Calu3 (cell line): ENCODE results near the genes GRIK1, KRTAP27-1, KRTAP19-5, KRTAP21-3 and KRTAP21-1.

DNA sequence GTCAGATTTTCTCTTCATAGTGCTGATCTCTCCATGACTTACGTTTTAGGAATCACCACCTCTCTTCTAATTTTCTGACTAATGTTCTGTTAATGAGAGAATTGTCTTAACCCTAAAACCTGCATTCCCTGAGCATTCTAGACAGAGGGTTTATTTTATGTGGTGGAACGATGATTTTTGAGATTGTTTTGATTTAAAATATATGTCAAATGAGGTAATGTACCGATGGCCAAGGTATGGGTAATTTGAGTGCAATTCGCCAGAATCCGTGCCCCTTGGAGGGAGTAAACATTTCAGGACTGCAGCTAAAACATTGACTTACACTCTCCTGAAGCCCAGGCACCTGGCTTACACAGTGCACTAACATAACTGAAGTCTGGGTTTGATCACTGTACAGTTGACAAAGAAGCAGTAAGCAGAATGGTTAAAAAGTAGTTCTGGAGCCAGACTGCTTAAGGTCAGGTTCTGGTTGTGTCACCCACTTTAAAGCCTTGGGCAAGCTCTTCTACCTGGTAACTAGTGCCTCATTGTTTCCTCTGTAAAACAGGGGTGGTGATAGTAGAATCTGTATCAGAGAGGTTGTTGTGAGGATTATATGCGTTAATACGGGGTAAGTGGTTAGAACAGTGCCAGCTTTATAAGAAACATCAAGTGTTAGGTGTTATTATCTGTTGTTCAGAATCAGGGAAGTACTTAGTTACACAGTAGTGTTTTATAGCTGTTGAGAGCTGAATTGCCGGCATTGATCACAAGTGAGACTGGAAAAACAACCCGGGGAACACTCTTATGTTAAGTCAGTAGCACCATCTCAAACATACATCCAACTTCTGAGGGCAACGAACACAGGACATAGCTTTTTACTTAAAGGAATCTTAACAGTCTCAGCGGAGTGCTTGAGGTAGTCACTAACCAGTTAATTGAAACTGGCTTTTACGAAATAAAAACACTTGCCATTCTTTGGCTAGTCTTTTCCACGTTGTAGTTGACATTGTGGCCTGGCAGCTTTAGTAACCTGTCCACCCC is 3.6 kb downstream of the BACH1 start:
- PRO-cap, result no peak

DNA sequence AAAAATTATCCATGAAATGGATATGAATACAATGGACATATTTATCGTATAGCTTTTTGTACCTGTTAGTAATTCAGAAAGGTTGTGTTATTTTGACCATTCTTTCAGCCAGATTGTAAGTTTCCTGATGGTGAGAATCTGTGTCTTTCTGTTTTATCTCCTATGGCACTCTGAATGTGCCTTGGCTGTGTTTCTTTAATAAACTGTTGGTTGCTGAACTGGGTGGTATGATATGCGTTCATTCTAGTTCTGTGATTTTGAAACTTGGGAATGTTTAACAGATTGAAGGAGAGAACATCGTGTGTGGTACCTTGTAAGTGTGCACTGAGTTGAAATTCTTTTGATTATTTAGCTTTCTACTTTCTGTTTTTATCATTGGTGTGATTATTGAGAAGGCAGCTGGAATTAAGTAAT is 4.5 kb downstream of the BACH1 start:
- PRO-cap, result no peak

DNA sequence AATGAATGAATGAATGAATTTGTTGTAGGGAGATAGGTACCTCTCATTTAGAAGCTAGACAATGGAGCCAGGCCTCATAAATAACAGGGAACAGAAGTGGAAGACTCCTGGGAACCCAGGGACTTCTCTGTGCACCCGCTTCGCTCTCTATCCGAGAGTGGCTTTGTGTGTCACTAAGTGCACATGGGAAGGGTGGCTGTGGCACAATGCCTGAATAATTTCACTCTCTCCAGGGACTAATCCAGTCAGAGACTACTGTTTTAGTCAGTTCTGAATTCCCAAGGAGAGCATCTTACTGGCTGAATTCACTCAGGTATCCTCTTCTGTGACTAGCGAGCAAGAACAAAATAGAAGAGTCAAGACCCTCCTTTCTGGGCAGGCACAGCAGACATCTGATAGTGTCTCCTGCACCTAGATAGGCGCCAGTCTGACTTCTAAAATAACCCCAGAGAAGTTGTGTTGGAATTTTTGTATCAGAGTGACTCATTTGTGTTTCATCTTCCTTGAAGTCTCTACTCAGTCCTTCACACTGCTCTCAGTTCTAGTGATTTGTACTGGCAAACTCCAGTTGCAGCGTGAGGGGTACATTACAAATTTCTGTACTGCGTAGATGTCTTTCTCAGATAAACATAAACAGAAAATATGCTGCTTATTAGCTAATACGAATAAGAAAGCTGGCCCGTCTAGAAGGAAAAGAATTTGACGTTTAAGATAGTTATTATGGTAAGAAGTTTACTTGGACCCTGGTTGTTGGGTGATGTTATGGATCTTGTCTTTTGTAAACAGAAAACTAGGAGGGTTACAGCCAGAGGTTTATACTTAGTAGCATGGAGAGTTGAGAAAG is 34.0 kb downstream of the BACH1 start:
- PRO-cap, result no peak

DNA sequence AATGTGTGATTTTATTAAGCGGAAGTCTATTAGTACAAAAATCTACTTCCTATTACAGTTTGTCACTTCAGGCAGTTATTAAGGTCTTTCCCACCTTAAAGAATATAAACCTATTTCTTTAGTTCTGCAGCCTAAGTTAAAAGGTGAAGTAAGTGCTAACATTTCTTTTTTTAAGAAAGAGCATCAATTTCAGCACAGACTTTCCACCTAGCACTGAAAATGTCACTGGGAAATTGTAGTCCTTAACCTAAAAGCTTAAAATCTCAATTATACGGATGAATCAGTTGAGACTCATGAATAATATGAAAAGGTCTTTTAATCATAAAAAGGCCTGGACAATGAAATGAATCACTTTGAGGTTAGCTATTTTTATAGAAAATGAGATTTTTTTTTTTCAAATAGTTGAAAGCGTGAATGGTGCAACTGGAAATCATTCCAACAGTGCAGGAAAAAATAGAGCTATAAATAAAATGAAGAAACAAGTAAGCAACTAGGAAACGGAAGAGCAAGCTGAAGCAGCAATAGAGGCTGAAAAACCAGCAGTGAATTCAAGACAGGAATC is 142.8 kb downstream of the BACH1 start:
- PRO-cap, result no peak

DNA sequence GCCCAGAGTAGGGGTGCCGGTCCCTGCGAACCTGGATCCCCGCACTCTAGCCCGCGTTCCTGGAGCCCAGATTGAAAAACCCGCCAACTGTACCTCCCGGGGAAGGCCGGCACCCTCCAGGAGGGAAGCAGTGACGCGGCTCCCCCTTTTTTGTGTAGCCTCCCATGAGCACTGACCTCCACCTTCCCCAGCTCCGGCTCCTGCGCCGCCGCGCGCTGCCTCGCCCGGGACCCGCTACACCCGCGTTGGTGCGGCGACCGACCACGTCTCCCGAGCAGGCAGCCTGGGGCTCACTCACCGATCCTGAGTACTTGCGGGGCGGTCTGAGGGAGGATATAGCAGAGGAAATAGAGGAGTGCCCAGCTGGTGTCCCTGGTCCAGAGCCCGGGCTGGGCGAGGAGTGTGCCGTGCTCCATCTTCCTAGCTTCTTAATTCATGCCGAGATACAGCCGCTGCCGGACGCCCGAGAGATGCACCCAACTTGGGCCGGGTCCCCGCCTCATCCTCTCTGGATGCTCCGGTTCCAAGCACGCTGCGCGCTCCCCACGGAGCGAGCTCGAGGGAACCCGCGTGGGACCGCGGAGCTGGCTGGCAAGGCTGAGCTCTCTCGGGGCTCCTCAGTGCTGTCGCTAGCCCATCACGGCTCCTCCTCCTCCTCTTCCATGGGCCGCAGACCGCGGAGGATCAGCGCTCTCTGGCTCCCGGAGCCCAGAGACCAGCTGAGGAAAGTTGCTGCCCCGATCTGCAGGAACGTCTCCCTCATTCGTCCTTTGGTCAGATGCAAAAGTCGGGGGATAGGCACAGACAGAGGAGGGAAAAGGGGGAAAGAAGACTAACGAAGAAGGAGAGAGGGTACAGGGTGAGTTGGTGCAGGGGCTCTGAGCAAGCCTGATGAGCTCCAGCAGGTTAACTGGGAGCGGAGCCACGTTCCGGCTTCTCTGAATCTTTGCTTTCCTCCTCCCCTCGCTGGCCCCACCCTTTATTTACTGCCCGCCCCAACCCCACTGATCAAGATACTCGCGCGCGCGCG is at the start of gene GRIK1:
GRIK1 (minus strand) TSS at position 912 of the 1,030 bp plus-strand sequence.
- PRO-cap, result no peak

DNA sequence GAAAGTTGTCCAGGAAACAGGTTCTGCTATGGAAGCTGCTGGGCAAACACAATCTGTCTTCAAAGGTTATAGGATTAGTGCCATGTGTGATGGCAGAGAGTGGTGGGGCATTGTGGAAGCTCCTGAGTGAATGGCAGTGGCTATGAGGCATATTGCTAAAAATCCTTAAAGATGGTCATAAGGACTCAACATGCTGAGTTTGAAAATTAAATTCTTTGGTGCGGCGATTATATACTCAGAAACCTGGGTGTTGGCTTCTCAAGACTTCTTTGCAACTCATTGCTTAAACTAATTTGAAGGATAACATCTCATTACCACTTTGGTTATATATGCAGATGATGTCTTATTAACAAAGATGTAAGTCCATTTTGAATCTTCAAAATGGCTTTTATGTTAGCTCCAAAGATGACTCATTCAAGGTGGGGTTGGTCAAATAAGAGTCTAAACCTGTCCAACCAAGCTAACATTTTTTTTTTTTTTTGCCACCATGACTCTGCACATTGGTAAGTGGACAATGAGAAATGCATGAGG is at the start of gene KRTAP27-1:
KRTAP27-1 (minus strand) TSS at position 177 of the 531 bp plus-strand sequence.
- PRO-cap, result no peak

GRCh38 chr21:30501993-30502360 is at the start of gene KRTAP19-5:
Gene KRTAP19-5 (minus strand): TSS chr21:30502141.
- PRO-cap, result no peak

GRCh38 chr21:30718725-30718985 is at the start of gene KRTAP21-3:
Gene KRTAP21-3 (minus strand): TSS chr21:30718777.
- PRO-cap, result no peak

GRCh38 chr21:30755293-30755701 is at the start of gene KRTAP21-1:
Gene KRTAP21-1 (minus strand): TSS chr21:30755428.
- PRO-cap, result no peak

DNA sequence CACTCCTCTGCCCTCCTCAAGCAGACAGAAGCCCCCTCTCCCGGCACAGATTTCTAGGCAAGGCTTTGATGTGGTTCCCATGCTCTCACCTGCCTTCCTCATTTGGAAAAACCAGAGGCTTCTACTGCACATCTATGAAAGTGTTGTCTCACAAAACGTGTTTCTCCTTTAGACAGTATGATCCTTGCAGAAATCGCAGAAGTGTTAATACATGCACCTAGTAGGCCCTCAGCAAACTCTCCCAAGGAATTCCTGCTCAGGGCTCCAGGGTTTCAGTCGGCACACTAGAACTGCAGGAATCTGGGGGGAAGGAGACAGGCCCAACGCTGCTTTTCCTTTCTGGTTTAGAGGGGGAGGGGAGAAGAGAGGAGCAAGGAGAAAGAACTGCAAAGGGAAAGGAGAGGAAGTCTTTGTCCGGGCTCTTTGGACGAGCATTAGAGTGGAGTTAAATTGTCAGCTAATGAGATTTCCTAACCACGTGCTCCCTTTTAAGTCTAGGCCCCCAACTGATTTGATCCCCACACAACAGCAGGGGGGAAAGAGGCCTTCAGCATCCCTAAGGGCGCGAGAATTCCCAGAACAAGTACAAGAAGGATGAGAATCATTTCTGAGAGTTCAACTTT is 103.8 kb upstream of the SOD1 start:
- PRO-cap, result no peak

GRCh38 chr21:31558912-31559816 is 100.3 kb upstream of the SOD1 start:
- PRO-cap, result bidirectional peak, plus-strand start at chr21:31559235, minus-strand start at chr21:31559057; bidirectional peak, plus-strand start at chr21:31559604, minus-strand start at chr21:31559402

- PRO-cap, result no peak
Measured at GRCh38 chr21:31657109-31657385, 2.4 kb upstream of the SOD1 start.

GRCh38 chr21:31670801-31671761 is 11.6 kb downstream of the SOD1 start:
- PRO-cap, result no peak

- PRO-cap, result no peak
Measured at GRCh38 chr21:31730433-31730677, 1.6 kb downstream of the SCAF4 start.

DNA sequence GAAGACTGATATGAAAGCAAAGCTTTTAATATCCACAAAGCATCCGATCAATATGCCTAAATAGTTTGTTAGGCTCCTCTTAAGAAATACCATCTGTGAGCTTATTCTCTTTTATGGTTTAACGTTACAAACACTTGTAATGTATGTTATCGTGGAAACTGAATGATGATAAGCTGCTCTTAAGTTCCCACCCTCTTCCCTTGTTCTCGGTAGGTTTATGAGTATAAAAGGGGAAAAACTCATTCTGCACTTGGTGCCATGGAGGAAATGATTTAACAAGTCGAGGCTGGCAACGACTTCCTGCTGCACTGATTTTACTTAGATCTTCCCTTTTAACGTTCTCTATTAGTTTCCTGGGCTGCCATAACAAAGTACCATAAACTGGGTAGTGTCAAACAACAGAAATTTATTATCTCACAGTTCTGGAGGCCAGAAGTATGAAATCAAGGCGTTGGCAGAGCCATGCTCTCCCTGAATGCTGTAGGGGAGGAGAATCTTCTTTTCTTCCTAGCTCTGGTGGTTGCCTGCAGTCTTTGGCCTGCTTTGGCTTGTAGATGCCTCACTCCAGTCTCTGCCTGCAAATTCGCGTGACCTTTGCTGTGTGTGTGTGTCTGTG is 26.1 kb downstream of the HUNK start:
- PRO-cap, result no peak

DNA sequence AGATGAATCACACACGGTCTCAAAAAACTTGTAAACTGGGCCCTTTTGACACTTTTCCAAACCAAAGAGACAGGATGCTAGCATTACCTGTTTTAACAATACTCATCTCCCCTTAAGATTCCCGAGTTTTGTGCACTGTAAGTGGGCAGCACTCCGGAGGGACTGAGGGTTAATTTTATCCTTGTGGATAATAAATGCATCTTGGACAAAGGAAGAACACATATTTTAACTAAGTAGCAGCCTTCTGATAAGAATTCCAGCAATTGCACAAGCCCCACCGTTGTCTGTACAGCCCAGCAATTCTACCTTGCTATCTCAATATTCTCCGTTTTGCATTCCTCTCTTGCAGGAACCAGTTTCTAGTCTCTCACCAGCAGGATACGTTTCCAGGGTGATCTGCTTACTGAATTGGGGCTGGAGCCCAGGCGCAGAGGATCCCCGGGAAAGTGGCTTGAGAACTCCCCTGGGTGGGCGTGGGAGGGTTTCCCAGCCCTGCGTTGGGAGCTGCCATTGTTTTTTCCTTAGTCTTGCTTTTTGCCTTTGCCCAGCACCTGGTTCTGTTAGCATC is 36.2 kb downstream of the HUNK start:
- PRO-cap, result no peak

DNA sequence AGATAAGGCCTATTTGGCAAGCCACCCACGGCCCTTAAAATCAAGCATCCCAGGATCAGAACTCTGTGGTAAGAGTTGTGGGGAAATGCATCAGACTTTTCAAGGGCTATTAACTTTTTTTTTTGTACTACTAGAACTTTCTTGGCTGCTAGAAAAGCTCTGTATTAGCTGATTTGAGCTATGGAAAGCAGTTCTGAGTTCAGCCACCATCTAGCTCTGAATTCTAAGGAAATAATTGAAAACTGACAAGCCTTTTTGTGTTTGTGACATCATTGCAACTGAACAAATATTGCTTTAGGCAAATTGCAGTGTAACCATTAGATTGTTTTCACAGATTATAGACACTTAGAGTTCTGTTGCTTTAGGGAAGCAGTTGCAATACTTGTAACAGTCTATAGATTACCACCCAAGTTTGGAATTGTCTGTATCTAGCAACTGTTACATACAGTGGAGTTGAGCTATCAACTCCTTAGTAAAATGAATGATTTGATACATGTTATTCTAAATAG is 1.7 kb downstream of the EVA1C start:
- PRO-cap, result no peak

- PRO-cap, result no peak
Measured at GRCh38 chr21:32456314-32457208, 44.1 kb downstream of the EVA1C start.

DNA sequence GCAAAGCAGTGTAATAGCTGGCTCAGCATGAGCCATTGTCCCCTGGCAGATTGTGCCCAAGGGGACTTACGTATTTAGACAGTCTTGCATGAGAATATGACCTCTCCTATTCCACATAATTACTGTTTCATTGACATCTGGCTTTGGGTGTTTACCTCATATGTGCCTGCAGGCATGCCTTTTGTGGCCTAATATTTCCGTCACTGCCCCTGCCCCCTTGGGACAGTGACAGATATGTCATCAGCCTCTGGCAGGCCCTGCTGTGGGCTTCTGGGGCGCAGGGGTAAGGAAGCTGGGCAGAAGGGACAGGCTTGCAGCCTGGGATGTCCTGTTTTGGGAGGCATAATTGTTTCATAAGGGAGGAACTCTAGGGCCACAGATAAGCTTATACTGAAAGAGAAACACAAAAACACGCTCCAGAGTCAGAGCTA is 77.2 kb downstream of the TCP10L start:
- PRO-cap, result no peak

GRCh38 chr21:32599342-32599940 is 12.7 kb downstream of the CFAP298 start:
- PRO-cap, result no peak